Type B pancreatic cell (in vitro differentiated cells): Measurements from ENCODE around the gene NPM1.

- PRO-cap: no peak
These were observed 14.4 kb downstream of the PANK3 start for GRCh38 chr5:168564760-168565253.

GRCh38 chr5:168565937-168566482, 13.2 kb downstream of the PANK3 start:
- PRO-cap: no peak

GRCh38 chr5:168590750-168591007, 11.5 kb upstream of the PANK3 start:
- PRO-cap: no peak

DNA sequence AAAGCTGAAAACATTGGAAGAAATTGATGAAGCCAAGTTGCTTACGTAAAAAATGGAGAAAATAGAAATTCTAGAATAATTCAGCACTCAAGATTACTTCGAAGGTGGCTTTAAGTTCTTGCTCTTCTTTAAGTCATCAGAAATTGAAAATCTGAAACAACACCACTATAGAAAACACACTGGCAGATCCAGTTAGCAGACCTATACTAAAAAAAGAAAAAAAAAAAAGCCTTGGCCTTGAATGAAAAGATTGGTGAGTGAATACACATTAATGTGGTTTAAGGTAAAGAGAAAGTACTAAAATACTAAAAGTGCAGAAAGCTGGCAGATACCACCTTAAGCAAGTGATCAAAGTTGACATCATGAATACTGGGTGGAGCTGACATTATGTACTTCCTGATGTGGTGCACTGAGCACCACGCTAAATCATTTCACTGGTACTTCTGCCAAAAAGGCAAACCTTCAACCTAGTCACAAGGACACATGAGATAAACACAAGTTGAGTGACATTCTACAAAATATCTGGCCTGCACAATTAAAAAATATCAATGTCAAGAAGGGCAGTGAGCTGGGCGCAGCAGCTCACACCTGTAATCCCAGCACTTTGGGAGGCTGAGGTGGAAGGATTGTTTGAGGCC, 33.7 kb upstream of the PANK3 start:
- PRO-cap: no peak

GRCh38 chr5:169020031-169020449, 280.9 kb downstream of the SLIT3 start:
- PRO-cap: no peak

DNA sequence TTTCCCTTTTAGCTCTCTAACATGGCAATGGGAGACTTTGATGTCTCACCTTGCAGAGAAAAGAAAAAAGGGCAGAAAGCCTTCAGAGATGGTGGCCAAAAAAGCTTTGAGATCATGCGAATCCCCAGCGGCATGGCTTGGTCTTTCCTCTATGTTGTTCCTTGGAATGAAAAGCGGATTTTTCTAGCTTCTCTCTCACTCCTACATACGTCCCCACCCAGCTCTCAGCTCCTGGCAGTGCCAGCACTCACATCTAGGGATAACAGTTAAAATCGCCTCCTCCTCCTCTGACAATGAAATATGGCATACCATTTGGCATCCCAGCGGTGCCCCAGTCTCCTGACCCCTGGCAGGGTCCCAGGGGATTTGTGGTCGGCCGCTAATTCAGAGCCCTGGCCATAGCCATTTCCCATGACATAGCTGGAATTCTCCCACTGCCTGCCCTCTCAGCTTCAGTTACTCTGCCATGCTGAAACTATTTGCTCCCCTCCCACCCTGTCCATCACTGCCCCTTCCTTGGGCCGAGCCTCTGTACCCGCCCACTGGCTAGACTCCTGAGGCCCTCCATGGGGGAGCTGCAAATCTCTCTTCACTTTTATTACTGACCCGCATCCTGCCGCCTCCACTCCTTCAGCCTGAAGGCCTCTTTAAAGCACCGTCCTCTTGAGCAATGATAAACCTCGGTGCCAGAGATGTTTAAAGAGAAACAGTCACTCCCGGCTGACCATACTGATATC, 139.9 kb downstream of the SLIT3 start:
- PRO-cap: no peak

GRCh38 chr5:169650885-169651584, 14.0 kb downstream of the DOCK2 start:
- PRO-cap: no peak

DNA sequence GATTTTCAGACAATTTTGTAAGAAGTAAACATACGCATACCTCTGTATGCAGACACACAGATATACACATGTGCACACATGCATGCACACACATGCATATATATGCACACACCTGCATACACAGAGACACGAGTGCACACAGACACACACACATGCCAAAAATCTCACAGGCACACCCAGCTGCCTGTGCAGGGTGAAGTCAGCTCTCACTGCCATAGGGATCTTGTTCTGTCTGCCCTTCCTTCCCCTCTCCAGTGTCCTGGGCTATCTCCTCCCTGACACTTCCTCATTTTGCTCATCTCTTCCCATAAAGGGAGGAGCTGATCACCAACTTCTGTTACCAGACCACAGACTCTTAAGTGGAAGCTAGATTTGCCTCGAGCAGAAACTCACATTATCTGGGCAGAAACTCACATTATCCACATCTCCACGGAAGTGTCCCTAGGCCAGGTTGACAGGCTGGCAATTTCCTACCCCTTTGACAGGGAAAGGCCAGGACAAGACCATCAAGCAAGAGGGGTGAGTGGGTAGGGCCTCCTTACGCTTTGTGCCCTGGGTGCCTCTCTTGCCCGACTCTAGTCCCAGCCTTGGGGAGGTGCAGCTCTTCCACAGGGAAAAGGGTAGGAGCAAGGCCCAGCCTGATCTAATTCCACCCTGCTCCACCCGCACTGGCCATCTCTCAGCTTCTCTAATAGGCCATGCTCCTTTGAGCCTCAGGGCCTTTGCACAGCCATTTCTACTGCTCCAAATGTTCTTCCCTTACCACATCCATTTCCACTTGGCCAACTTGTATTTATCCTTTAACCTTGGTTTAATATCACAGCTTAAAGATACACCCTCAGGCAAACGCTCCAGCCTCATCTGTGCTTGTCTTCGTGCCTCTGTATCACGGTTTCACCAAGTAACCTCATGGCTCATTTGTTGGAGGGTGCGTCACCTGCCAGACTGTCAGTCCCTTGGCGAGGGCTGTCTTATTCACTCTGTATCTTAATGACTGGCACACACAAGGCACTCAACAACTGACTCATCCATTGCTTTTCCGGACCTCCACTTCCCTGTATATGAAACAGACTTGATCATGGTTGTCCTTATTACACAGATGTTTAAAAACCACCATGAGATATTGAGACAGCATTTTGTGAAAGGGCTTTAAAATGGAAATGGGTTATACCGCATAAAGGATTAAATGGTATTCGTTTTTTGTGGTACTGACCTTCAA, 28.4 kb downstream of the LCP2 start:
- PRO-cap: no peak

GRCh38 chr5:170273565-170274335, 23.8 kb downstream of the LCP2 start:
- PRO-cap: no peak

DNA sequence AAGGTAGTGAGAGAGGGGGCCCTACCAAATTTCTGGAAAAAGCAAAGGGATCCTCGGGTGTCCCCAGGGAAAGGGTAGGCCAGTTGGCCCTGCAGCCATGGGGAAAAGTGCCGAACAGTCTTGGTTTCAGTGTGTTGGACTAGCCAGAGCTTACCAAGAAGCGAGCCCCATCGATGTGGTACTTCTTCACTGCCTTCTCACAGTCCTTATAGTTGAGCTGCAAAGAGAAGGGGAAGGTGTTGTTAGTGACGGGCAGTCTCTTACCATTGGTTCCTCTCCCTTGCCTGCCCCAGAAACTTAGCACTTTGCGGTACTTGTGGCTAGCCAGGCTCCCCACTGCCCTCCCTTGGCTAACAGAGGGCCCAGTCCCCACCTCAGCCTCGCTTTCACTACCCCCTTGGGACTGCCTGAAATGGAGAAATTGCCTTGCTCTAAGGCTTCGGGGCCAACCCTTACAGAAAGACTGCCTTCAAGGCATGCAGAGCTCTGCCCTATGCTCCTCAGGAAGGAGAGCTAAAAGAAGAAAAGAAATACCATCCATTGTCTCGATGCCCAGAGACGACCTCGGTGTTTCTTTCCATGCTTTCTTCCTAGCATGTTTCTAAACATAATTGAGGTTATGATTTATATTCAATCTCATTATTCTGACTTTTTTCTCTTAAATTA, 4.3 kb downstream of the LCP2 start:
- PRO-cap: no peak

DNA sequence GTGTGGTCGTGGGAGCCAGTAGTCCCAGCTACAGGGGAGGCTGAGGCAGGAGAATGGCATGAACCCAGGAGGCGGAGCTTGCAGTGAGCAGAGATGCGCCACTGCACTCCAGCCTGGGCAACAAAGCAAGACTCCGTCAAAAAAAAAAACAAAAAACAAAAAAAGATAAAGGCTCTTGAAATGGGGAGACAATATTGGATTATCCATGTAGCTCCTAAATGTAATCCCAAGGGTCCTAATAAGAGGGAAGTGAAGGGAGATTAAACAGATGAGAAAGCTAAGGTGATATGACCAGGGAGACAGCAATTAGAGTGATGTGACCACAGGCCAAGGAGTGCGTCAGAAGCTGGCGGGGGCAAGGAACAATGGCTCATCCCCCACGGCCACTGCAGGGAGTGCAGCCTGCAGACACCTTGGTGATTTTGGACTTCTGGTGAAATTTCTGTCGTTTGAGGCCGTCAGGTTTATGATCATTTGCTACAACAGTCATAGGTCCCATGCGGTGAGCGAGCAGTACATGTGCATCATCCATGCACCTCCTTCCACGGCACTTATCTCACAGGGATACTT, 3.1 kb downstream of the KCNMB1 start:
- PRO-cap: no peak

DNA sequence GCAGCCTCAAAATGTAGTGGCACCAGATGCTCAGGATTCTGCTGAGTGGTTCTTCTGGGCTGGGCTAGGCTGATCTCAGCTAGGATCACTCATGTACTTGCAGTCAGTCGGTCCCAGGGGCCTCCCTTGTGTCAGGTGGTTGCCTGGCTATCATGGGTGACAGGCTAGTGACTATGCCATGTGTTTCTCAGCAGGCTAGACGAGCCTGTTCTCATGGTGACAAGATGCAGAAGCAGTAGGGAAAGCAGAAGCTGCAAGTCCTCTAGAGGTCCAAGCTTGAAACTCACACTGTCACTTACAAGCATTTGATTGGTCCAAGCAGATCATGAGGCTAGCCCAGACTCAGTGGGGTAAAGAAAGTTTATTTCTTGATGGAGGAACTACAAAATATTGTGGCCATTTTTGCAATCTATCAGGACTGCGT, 15.2 kb upstream of the KCNMB1 start:
- PRO-cap: no peak

DNA sequence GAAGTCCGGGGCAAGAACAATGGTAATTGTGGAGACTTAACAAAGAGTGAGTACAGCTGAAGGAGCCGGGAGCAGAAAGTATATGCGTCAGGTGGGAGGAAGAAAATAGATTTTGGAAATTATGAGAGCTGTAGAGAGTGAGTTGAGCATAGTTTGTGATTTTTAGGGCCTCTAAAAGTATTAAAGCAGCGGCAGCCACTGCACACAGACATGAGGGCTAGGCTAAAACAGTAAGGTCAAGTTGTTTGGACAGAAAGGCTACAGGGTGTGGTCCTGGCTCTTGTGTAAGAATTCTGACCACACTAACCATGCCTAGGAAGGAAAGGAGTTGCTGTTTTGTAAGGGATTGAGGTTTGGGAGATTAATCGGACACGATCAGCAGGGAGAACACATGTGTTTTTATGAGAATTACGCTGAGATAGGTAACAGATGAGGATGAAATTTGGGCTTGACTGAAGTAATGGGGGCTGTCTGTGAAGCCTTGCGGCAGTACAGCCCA, 19.5 kb upstream of the GABRP start:
- PRO-cap: no peak

DNA sequence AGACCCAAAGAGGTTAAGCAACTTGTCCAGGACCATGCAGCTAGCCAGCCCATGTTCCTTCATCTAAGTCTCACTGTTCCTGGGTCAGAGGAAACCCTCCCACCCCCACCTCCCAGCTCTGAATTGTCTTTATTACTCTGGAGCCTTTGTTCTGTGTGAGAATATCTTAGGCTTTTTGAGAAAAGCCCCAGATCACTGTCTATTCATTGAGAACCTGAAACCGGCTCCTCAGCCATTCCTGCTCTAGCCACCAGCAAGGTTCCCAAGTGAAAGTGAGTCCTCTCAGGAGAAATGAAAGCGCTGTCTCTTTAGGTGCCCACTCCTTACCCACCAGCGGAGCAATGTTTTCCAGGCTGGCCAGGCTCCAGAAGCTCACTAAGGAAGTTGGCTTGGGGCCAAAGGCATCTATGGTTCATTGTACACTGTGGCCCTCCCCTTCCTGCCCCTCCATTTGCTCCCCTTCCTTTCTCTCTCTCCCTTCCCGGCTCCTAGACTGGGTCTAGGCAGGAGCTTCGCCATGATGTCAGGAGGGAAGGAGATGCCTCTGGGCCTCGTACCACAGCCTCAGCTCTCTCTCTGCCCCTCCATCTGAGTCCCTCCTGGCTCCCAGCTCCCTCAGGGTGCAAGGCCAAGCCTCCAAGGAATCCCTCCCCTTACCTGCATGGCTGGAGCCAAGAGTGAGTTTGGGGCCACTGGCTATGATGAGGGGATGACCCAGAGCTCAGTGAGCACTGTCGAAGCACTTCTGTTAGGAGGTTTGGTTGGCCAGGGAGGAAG, 1.1 kb upstream of the GABRP start:
- PRO-cap: no peak

DNA sequence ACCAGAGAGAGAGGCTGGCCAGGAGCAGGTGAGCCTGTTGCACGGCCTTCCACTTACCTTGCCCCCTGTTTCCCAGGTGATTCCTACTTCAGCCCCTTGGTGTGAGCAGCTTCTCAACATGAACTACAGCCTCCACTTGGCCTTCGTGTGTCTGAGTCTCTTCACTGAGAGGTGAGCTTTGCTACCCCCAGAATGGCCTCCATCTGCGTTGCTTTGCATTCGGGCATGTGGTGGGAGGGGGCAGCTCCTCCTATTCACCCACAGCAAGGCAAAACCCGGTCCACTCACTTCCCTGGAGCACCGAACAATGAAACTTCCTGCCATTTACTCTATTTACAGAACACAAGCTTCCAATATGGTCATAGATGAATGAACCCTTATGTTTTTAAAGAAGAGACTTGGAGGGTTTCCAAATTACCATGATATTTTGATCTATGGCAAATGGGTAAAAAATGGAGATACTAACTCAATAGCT, 5.0 kb downstream of the GABRP start:
- PRO-cap: no peak

DNA sequence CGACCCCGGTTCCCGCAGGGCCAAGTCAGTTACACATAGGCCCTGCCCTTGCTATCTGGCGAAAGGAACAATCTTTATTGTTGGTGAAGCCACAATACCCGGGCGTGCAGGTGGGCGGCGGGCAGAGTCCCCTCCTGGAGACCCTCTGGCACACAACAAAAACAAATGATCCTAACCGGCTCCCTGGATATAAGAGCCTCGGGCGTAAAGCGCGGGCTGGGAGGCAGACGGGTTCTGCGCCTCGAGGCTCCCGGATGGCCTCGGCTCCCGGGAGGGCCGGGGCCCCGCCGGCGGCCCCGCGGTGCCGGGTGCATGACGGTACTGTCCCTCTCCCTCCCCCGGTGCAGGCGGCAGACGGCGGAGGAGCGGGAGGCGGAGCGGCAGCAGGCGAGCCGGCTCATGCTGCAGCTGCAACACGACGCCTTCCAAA, 2.0 kb downstream of the TLX3 start:
- PRO-cap: no peak

DNA sequence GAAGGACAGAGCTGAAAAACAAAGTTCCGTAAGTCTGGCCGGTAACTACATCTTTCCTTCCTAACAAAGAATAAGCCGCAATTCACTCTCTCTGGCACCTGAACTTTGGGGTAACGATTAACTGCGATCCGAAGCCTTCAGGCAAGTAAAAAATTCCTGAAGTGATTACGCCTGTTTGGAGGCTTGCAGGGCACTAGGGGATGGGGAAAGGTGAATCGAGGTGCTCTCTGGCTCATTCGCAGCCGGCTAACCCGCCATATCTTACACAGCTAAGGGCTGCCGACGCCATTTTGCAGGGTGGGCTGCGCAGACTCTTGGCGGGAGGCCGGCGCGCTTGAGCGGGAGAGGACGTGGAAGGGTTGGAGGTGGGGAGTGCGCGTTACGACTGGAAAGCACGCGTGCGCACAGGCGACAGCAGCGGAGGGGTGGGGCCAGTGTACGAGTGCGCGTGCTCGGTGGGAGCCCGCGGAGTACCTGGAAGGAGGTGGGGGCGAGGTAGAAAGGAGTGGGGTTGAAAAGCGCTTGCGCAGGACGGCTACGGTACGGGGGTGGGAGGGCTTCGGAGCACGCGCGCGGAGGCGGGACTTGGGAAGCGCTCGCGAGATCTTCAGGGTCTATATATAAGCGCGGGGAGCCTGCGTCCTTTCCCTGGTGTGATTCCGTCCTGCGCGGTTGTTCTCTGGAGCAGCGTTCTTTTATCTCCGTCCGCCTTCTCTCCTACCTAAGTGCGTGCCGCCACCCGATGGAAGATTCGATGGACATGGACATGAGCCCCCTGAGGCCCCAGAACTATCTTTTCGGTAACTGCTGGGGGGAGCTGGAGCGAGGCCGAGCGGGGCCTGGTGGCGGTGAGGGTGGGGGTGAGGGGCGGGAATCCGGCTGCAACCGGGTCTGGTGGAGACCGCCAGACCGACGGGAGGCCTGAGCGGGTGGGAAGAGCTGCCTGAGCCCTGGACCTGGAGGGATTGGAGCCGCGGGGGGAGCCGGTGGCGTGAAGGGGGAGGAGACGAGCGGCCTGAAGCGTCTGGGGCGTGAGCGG, at the start of gene NPM1:
TSS of gene NPM1 (plus strand) at position 643 of the 1,039 bp plus-strand sequence.
- PRO-cap: bidirectional peak, plus-strand start at position 193 of the sequence, minus-strand start at position 58 of the sequence; bidirectional peak, plus-strand start at position 646 of the sequence, minus-strand start at position 316 of the sequence; bidirectional peak, plus-strand start at position 992 of the sequence, minus-strand start at position 914 of the sequence

- PRO-cap: no peak
These were observed 8.6 kb downstream of the NPM1 start for GRCh38 chr5:171396130-171396796.

- PRO-cap: no peak
These were observed 1.5 kb downstream of the FGF18 start for GRCh38 chr5:171420792-171421419.

GRCh38 chr5:171493012-171493590, 73.7 kb downstream of the FGF18 start:
- PRO-cap: no peak